H4 (cell line): ENCODE measurements around the genes SETD9, MIER3 and GAPT.

GRCh38 chr5:56415080-56415968 lies 182.2 kb upstream of the ANKRD55 start:
- RAMPAGE, long total RNA: no peak

- RAMPAGE, long total RNA: no peak
Measured at GRCh38 chr5:56588612-56589188, 226.6 kb upstream of the MAP3K1 start.

DNA sequence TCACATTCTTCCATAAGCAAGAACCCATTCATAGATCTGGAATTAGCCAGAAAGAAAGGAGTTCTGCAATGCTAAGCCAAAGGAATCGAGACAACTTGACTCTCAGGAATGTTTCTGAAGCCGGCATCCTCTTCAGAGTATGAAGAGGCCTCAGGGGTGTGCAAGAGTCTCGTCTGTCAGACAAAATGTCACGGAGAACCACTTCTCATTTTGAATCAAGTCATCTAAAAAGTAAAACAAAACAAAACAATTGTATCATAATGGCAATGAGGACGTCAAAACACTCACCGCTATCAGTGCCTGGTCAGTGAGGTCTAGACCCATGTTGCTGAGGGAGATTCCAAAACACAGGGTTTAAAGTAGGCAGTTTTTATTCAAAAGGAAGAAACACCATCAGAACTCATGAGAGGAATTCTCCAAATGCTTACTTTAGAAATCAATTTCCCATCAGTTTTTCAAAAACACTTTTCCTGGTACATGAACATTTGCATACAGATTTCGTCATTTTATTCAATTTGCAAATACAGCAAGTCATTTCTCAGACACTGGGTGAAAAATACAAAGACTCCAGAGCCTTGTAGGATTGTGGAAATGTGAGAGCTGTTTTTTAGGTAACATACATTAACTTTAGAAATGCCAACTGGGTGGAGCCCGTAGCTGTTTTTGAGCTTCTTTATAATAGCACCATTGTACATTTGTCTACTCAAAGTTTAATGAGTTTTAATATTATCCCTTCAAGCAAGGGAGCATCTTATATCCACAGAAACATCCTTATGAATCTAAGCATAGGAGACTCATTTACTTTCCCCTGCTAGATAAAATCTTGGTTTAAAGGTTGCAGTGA lies 89.5 kb upstream of the MAP3K1 start:
- RAMPAGE, long total RNA: no peak

DNA sequence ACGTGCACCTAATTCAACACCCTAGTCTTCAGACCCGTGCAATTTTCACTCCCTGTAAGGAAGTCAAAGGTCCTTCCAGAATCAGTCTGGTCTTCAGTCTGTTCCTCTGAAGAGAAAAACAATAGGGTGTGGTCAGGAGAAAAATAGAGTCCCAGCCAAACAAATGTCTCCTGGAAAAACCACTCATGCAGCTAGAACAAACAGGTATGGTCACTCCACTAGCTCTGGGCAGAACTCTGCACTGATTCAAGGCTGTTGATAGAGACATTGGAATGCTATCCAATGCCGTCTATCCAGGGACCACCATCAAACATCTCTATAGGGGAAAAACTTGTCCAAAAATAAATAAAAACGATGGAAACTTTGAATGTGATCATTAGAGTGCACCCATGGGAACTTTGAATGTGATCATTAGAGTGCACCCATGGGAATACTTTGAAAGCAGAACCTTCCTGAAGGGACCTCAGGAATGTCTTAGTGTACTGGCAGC lies 81.7 kb upstream of the MAP3K1 start:
- RAMPAGE, long total RNA: no peak

- RAMPAGE, long total RNA: no peak
Measured at GRCh38 chr5:56822950-56823473, 7.7 kb downstream of the MAP3K1 start.

- RAMPAGE, long total RNA: no peak
Measured at GRCh38 chr5:56881829-56882664, 27.3 kb upstream of the SETD9 start.

DNA sequence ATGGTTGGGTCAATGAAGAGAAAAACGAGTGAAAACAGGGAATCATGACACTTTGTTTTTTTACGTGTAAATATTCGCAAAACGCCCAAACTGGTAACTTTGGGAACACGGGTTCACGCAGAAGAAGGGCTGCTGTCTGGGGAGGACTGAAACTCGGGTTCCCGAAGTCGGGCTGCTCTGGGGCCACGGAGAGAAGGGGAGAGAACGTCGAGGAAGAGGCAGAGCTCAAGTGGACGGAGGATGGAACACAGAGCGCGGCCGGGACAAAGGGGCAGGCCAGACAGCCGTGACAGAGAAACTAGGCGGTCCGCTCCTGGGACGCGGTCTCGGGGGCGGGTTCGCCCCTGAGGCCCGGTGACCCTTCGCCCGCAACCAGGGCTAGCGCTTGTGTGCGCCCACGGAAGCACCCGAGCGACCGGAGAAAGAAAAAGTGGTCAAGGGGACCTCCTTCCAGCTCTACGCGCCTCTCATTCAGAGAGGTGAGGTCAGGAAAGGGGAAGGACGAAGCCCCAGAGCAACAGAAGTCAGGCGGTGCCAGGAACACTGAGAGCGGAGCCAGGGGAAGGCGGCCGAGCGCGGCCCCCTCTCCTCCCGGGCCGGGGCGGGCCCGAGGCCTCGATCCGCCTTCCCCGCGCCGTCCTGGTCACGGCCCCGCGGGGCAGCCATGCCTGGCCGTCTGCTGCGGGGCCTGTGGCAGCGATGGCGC lies at the start of gene SETD9:
Gene SETD9 (plus strand): TSS at position 615 of the 706 bp plus-strand sequence.
- RAMPAGE, long total RNA: start-site peak on the plus strand centred at position 629 of the sequence, 35 bp wide, 16 reads

- RAMPAGE, long total RNA: no peak
Measured at GRCh38 chr5:56952000-56952828, at the start of gene MIER3. Gene MIER3, minus strand, starts transcription at chr5:56952123.

GRCh38 chr5:57653902-57654469 lies 171.4 kb upstream of the ACTBL2 start:
- RAMPAGE, long total RNA: no peak

- RAMPAGE, long total RNA: no peak
Measured at GRCh38 chr5:57695183-57695766, 212.7 kb upstream of the ACTBL2 start.

DNA sequence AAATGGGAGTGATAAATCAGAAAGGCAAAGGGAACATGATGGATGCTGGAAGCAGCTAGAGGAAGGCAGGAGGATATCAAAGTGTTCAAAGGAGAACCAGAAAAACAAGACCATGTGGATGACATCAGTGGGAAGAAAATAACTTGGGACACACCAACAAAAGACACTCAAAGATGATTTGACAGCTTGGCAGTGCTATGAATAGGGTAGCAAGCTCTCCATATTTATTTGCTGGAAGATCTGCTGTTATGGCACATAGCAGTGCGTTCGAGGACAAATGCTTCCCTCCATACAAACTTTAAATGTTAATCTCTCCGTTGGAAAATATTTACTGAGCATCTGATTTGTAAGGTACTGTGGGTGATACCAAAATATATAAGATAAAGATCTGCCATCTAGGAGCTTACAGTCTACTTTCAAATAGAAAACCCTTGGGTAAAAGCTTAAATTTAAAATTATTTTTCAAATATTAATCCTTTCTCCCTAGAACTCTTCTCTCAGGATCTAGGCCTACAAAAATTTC lies 142.7 kb downstream of the PLK2 start:
- RAMPAGE, long total RNA: no peak

- RAMPAGE, long total RNA: no peak
Measured at GRCh38 chr5:58491254-58491767, at the start of gene GAPT. Gene GAPT, plus strand, starts transcription at chr5:58491435.

DNA sequence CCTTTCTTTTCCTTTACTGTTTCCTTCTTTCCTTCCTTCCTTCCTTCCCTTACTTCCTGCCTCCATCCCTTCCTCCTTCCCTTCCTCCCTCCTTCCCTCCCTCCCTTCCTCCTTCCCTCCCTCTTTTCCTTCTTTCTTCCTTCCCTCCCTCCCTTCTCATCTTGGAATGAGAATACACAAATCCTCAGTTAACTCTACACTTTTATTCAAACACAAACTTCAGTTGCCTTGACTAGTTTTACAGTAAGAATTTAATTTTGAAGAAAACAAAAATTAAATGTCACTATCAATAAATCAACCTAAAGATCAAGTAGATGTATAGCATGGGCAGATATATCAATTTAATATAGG lies 560.2 kb downstream of the RAB3C start:
- RAMPAGE, long total RNA: no peak

DNA sequence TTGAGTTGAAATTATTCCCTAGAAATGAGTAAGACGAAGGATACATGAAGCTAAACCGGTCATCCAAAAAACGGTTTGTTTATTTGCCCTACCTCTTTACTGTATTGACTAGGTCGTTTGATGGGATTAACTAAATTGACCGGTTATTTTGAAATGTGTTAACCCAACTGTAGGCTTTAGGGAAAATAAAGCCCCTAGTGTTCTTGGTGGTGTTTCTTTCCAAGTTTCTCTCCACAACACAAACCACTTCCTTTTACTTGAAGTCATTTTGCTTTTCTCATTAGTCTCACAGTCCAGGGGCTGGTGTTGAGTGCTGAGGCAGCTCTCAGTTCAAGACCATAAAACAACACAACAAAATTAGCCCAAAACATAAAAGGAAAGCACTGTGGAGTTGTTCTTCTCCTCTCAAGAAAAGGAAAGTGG lies 569.7 kb downstream of the RAB3C start:
- RAMPAGE, long total RNA: no peak

DNA sequence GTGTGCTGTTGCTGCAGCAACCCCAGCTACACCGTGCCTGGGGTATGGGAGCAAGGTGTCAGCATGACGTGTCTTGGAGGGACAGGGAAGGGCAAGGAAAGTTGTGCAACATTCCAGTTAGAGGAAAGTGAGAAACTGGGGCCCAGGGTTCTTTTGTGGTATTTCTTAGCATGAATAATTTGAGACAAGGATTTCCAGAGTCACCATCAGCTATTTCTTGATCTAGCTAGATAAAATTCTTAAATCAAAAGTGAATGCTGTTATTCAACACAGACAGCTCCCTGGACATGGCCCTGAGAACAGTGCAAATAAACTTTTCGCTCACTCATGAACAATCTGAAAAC lies 611.2 kb downstream of the RAB3C start:
- RAMPAGE, long total RNA: no peak

DNA sequence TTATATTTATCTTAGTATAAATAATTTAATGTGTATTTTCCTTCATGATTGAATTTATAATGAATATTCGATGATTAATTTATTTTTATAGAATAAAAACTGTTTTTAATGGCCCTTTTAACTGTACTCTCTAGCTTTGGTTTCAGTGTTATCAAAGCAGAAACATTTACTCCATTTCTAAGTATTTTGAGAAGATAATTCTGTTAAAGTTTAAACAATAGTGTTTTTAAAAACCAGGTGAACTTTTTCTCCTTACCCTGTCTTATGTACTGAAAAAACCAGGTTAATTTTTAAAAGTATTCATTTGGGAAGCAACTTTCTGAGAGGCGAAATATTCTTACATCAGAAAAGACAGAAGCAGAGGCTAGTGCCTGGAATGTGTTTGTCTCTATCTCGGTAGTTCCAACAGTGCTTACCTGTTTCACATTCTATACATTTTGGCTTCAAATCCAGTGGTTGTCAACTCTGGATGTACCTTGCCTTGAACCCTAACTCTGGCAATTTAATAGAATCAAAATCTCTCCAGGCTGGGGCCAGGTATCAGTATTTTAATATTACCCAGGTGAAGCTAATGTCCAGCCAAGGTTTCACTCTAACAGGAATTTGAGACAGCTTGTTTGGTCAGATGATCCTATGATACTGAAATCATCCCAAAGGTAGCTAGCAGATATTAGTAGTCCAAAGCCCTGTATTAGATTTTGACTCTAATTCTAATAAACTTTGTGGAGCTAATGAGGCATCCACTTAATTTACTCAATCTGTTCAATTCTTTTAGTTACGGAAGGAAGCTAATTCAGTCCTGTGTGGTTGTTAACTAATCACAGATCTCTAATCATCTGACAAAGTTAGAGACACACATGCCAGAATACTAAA lies 434.3 kb downstream of the PDE4D start:
- RAMPAGE, long total RNA: no peak

DNA sequence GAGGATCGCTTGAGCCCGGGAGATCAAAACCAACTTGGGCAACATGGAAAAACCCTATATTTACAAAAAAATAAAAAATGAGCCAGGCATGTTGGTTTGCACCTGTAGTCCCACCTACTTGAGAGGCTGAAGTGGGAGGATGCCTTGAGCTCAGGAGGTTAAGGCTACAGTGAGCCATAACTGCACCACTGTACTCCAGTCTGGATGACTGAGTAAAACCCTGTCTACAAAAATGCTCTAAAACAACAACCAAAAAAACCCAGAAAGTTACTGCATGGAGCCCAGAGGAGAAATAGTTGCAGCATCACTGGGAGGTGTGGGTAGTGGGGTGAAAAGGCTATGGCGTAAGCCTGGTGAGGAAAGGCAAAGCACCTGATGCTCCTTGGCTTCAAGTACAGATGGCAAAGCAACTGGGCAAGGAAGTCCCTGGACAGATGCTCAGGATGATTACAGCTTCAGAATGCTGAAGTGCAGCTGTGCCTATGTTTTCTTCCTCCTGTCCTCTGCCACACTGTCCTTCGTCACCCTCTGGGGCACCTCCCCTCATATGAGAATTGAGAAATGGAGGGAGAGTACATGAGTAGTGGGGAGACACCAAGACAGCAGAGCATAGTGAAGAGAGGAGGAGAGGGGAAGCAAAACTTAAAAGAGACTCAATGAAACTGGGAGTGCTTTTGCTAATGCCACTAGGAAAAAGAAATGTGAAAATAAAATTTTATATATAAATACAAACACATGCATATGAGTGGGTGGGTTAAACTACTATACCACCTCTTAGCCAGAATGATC lies 328.0 kb downstream of the PDE4D start:
- RAMPAGE, long total RNA: no peak

GRCh38 chr5:59584776-59585346 lies 308.7 kb downstream of the PDE4D start:
- RAMPAGE, long total RNA: no peak

DNA sequence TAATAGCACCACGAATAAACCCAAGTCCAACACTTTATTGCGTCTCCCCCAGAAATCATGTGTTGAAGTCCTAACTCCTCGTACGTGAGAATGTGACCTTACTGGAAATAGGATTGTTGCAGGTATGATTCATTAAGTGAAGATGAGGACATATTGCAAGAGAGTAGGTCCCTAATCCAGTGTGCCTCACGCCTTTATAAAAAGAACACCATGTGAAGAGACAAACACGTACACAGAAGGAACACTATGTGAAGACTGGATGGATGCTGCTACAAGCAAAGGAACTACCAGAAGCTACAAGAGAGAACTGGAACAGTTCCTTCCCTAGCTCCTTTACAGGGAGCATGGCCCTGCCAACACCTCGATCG lies 276.2 kb downstream of the PDE4D start:
- RAMPAGE, long total RNA: no peak

GRCh38 chr5:59623151-59623983 lies 270.2 kb downstream of the PDE4D start:
- RAMPAGE, long total RNA: no peak